Trachea (tissue), 1 donor: ENCODE results near the genes MOB2 and LSP1.

GRCh38 chr11:1233590-1234086, 10.8 kb downstream of the MUC5B start:
- PRO-cap, result no peak

DNA sequence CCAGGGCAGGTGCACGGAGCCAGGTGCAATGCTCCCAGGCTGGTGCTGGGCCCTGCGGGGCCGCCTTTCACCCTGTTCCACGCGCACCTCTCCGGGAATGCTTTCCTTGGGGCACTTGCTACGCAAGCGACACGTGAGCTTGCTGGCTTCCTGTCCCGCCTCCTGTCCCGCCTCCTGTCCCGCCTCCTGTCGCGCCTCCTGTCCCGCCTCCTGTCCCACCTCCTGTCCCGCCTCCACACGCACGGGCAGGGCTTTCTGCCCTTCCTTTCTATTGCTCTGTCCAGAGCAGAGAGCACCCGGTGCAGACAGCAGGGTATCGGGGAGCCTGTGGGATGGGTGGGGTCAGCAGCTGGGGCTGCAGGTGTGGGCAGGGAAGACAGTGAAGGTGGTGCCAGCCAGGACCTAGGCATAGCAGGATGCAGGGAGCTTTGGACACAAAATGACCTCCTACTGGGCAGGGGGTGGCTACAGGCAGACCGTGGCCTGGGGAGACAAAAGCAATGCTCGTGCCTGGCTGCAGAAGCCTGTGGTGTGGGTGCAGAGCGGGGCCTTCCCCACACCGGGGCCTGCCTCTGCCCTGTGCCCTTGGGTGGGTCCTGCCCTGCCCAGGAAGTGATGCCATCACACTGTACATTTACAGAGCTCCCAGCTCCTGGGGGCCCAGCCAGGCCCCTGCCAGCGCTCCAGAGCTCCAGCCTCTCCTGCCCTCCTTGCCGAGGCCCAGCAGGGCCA, 39.9 kb downstream of the MUC5B start:
- PRO-cap, result bidirectional peak, plus-strand start at position 283 of the sequence, minus-strand start at position 99 of the sequence

DNA sequence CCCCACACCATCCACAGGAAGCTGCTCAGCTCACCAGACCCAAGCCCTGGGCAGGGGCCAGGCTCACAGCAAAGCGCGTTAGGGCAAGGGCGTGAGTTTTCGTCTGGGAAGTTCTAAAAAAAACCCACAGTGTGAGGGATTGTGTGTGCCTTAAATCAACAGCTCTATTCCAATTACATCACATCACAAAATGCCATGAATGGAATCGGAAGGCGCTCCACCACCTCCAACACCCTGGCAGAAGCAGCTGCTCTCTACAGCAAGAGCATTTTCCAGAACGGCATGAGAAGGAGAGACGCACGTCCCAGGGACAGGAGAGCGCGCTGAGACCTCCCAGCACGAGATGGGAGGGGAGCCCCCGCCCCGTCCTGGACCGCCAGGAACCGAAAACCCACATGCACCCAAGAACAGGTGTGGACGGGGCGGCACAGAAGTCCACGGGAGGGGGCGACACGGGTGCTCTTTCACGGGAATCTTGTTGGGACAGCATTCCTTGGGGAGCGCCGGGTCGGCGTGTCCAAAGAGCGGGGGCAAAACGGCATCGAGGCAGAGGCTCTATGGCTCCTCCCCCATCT, 32.9 kb downstream of the TOLLIP start:
- PRO-cap, result bidirectional peak, plus-strand start at position 268 of the sequence, minus-strand start at position 13 of the sequence

DNA sequence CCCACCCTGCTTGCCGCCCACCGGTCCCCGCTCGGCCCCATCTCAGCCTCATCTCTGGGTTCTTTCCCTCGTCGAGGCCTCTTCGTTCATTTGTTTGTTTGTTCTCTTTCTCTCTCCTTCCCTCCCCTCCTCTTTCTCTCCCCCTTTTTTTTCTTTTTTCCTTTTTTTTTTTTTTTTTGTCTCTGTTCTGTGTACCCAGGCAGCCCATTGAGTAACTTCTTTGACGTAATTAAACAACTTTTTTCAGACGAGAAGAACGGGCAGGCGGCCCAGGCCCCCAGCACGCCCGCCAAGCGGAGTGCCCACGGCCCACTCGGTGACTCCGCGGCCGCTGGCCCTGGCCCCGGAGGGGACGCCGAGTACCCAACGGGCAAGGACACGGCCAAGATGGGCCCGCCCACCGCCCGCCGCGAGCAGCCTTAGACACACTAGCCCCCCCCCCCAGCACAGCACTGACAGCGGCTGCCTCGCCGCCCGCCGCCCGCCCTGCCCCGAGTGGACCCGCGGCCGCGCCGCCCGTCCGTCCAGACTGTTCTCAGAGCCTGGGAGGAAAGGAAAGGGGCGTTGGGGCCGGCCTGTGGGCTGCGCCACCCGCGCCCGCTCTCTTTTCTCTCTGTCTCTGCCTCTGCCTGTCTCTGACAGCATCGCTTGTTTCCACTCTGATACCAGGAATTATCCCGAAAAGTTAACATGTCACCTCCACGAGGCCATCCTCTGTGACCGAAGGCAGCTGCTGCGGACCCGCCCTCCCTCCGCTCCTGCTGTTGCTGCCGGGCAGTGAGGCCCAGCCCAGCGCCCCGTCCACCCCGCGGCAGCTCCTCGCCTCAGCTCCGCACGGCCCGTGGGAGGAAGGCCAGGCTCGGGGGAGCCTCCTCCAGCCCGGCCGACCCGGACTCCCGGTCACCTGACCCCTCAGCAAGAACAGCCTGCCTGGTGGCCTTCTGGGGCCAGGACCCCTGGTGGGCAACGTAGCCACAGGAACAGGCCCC, 26.0 kb downstream of the MOB2 start:
- PRO-cap, result no peak

- PRO-cap, result no peak
Measured at GRCh38 chr11:1461773-1462097, 24.8 kb downstream of the MOB2 start.

GRCh38 chr11:1482576-1483310, 3.8 kb downstream of the MOB2 start:
- PRO-cap, result no peak

GRCh38 chr11:1486479-1487377, at the start of gene MOB2:
Gene MOB2 (minus strand): TSS chr11:1486779.
- PRO-cap, result no peak

- PRO-cap, result no peak
Measured at GRCh38 chr11:1514434-1515150, 28.0 kb upstream of the MOB2 start.

GRCh38 chr11:1557705-1558990, 13.9 kb downstream of the DUSP8 start:
- PRO-cap, result bidirectional peak, plus-strand start at chr11:1558398, minus-strand start at chr11:1558101

GRCh38 chr11:1562064-1562445, 10.0 kb downstream of the DUSP8 start:
- PRO-cap, result no peak

DNA sequence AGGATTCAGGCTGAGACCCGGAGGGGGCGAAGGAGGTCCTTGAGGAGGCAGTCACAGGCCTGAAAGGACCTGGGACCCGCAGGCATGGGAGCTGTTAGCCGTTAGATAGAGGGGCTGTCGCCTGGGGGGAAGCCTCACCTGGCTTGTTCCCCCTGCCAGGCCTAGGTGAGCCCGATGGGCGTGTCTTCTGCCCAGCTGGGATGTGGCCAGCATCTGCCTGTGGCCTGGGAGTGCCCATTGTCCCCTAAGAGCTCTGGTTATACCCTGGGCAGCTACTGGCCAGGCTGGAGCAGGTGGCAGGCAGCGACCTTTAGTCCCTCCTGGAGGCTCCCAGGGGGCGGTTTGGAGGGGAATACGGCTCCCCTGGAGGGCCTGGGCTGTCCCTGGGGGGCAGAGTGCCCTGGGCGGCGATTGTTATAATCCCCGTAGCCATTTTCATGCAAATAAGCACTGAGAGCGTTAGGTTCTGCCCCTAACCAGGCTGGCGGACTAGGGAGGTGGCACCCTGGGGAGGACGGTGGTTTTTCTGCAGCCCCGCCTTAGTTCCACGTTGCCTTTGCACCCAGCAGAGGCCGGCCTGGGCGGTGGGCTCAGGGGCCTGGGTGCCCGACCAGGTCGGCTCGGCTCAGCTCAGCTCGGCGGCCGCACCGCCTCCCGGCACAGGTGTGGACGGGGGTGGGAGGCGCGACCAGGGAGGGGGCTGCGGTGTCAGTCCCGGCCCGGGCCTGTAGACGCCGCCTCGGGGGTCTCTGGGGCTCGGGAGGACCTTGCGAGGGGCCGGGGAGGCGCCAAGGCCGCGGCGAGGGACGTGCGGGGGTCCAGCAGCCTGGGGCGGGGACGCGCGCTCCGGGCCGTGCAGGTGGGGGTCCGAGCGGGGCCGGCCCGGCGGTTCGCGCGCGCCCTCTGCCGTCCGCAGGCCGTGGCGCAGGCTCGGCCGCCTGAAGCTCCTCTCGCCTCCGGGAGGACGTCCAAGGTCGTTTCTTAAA, 2.2 kb upstream of the DUSP8 start:
- PRO-cap, result bidirectional peak, plus-strand start at position 275 of the sequence, minus-strand start at position 202 of the sequence; unidirectional peak, minus-strand start at position 491 of the sequence; unidirectional peak, minus-strand start at position 528 of the sequence

- PRO-cap, result no peak
Measured at GRCh38 chr11:1619444-1619939, 2.4 kb downstream of the KRTAP5-4 start.

DNA sequence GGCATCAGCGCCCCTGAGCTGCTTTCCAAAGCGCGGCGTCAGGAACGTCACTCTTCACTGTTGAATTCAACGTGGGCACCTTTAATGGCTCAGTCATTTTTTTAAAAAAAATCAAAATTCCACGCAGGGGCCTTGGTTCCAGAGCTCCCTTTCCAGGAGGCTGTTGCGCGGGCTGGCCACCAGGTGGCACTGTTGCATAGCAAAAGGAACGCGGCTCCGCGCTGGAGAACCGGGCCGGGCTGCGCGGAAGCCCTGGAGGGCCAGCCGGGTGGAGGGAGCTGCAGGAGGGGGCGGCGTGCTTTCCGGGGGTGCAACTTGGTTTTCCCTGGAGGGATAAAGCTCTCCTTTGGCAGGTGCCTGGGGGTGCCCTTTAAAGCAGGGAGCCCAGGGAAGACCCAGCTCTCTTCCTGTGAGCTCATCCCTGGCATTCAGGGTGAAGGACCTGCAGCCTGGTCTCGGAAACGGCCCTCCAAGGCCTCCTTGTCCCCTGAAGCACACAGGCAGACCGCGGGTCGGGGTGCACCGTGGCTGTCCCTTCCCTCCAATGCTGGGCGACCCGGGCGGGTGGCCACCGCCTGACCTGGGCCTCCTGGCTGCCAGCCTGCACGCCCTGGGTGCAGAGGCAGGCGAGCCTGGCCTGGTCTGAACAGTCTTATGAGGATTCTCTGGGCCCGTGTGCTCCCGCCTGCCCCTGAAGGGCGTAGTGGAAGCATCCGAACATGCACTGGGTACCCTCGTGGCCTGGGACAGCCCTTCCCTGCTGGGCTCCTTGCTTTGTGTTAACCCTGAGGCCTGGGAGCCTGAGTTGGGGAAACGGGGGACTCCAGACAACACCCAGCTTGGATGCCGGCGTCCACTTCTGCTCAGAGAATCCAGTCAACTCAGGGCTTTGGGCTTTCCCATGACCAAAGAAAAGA, 23.4 kb downstream of the KRTAP5-5 start:
- PRO-cap, result no peak

GRCh38 chr11:1654573-1655101, 25.1 kb downstream of the KRTAP5-5 start:
- PRO-cap, result no peak

- PRO-cap, result no peak
Measured at GRCh38 chr11:1729050-1729572, 21.3 kb downstream of the IFITM10 start.

- PRO-cap, result no peak
Measured at GRCh38 chr11:1746392-1747078, 3.9 kb downstream of the IFITM10 start.

DNA sequence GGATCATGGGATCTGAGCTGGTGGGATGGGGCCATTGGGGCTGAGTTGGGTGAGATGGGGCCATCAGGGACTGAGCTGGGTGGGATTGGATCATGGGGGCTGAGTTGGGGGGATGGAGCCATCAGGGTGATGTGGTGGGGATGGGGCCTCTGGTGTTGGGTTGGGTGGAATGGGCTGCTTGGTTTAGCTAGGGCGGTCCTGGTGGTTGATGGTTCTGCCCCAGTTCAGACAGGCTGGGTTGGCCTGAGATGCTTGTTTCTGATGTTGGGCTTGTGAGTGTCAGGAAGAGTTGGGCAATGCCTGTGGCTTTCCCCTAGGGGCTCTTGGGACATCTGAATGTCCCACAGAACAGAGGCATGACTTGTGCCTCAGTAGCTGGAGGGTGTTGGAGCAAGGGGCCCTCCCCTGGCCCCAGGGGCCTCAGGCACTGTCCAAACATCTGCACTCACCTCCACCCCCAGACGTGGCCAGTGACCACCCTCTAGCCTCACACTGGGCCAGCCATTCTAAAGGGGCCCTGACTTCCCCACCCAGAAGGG, 14.0 kb upstream of the CTSD start:
- PRO-cap, result no peak

DNA sequence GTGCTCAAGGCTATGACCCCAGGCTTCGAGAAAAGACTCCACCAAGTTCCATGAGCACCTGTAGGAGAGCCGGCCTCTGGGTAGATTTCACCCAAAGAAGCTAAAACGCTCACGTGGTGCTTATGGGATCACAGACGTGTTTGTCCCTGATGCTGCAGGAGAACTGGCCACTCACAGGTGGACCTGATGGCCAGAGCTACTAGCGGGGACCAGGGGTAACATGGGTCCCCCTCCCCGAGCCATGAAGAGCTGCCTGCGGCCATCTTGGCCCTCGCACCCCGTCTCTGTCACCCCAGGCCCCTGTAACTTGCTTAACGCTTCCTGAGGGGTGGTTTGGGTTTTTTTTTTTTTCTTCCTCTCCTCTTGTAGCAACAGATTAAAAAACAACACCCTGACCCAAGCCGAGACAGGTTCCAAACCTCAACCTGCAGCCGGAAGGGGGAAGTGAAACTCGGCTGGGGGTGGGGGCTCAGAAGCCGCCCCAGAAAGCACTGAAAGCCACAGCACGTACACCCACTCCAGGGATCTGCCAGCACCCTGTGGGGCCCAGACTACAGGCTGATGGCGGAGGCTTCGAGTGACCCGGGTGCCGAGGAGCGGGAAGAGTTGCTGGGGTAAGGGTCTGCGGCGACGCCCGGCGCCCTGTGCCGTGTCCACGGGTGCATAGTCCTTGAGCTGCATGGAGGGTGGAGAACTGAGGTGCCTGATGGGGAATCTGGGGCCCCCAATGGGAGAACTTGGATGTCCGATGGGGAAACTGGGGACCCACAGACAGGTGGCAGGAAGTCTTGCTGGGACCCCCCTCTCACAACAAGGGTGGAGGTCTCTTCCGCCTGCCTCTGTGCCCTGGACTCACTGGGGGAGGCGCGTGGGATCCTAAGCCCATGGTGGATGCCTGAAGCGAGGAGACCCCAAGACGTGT, at the start of gene LSP1:
Gene LSP1, plus strand, starts transcription at position 501 of the 922 bp plus-strand sequence.
- PRO-cap, result no peak

DNA sequence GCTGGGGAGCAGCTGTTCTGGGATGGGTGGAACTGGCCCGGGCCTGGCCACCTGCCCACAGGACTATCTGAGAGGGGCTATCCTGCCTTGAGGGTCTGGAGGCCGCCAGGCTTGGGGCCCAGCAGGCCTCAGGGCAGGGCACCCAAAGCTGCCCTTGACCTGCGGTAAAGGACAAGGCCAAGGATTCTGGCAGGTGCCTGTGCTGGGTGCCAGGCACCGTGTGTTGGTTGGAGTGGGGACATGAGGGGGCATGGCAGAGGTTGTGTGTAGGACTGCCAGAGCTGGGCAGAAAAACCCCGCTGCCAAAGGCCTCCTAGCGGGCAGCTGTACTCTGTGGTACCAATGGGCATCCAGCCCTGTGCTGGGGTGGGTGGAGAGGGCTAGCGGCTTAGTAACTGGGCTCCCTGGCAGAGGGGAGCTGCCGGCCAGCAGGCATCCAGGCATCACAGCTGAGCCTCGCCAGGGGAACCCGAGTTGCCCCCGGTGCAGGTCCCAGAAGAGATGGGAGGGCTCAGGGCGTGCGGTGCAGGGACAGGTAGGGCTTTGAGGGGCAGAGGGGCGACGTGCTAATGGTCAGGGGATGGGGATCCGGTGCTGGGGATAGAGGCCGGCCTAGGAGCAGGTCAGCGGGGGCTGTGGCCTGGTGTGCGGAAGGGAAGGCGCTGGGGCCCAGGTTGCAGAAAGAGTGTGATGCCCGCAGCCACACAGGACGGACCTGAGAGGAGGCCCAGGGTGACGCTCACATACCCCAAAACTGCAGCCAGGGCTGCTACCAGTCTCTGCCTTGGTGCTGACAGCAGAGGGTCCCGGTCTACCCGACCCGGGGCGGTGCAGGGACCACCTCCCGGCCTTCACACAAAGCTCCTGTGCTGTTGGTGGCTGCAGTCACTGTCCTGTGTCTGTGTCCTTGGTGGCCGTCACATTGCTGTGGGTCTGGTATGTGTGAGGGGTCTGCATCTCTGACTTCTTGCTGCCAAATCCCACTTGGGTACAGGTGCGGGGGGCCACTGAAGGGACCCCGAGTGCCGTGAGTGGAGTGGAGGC, 1.0 kb downstream of the LSP1 start:
- PRO-cap, result no peak

GRCh38 chr11:1860067-1860820, 7.4 kb downstream of the LSP1 start:
- PRO-cap, result no peak